Tongue (tissue), 2 donors: ENCODE data around the genes DEFB129, RSPO4, FKBP1A and SIRPA.

DNA sequence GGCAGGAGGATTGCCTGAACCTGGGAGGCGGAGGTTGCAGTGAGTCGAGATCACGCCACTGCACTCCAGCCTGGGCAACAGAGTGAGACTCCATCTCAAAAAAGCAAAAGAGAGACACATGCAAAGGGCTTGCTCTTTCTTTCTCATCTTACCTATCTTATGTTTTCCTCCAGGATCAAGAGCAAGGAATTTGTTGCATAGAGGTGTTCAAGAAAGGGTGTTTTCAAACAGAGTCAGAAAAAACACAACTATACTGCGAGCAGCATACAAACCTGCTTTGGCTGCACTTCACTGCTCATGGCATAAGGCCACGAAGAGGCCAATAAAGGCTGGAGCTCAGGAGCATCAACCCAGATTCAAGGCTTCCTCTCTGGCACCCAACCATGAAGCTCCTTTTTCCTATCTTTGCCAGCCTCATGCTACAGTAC is at the start of gene DEFB129:
Gene DEFB129 (plus strand): TSS at position 353 of the 428 bp plus-strand sequence.
- RAMPAGE, long total RNA: no peak

DNA sequence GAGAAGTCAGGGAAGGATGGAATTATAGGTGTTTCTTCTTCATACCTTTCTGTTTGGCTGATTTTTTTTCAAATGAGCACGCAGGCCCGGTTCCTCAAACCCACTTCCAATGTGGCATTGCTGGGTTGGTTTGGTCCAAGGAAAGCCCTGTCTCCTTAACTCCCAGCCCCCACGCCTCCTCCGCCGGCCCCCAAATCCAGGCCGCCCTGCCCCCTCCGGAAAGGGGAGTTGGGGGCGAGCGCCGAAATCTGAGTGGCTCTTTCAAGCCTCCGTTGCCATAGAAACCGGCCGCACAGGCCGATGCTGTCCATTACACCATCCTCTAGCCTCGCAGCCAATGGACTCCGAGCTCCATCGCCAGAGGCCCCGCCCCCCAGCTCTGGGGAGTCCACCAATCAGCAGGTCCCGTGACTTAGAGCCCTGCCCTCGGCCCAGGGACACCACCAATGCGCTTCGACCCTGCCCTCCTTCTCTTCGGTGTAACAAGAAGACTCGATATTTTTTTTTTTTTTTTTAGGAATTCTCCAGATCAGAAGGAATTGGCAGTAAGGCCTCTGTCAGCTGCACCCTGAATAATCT is 12.9 kb downstream of the ZCCHC3 start:
- RAMPAGE, long total RNA: no peak

- RAMPAGE, long total RNA: no peak
Measured at GRCh38 chr20:362388-362900, 15.5 kb downstream of the NRSN2 start.

DNA sequence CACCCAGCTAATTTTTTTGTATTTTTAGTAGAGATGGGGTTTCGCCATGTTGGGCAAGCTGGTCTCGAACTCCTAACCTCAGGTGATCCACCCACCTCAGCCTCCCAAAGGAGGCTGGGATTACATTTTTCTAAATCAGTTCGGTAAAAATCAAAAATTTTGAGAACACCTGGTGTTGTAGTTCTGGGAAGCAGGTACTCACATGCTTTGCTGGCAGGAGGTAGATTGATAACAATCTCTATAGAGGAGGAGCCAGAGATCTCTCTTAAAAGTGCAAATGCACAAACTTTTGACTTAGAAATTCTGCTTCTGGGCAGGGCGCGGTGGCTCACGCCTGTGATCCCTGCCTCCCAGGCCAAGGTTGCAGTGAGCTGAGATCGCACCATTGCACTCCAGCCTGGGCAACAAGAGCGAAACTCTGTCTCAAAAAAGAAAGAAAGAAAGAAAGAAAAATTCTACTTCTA is 14.6 kb upstream of the TRIB3 start:
- RAMPAGE, long total RNA: no peak

DNA sequence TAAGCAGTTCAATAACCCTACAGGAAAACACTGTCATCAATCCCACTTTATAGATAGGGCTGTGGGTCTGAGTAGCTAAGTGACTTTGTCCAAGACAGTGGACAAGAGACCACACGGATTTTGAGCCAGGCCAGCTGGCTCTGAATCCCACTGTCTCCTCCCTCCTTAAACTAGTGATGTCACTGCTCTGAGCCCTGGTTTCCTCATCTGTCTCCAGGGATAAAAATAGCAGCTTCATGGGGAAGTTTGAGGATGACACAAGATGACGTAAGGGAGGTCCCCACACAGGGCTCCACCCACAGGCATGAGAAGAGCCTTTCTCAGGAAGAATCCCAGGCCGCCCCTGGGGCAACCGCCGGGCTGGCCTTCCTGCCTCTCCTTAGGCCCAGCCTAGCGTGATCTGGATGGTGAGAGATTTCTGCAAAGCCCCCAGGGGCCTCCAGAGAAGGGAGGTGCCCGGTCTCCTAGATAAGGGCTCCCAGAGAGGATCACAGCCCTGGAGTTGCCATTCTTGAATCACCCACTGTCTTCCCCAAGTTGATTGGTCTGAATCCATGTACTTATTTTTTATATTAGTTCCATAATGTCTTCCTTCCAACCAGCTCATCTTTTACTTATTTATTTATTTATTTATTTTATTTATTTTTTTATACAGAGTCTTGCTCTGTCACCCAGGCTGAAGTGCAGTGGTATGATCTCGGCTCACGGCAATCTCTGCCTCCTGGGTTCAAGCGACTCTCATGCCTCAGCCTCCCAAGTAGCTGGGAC is 7.0 kb upstream of the TRIB3 start:
- RAMPAGE, long total RNA: no peak

GRCh38 chr20:437357-437689 is 25.0 kb downstream of the TBC1D20 start:
- RAMPAGE, long total RNA: no peak

- RAMPAGE, long total RNA: no peak
Measured at GRCh38 chr20:602364-602962, 7.6 kb downstream of the TCF15 start.

DNA sequence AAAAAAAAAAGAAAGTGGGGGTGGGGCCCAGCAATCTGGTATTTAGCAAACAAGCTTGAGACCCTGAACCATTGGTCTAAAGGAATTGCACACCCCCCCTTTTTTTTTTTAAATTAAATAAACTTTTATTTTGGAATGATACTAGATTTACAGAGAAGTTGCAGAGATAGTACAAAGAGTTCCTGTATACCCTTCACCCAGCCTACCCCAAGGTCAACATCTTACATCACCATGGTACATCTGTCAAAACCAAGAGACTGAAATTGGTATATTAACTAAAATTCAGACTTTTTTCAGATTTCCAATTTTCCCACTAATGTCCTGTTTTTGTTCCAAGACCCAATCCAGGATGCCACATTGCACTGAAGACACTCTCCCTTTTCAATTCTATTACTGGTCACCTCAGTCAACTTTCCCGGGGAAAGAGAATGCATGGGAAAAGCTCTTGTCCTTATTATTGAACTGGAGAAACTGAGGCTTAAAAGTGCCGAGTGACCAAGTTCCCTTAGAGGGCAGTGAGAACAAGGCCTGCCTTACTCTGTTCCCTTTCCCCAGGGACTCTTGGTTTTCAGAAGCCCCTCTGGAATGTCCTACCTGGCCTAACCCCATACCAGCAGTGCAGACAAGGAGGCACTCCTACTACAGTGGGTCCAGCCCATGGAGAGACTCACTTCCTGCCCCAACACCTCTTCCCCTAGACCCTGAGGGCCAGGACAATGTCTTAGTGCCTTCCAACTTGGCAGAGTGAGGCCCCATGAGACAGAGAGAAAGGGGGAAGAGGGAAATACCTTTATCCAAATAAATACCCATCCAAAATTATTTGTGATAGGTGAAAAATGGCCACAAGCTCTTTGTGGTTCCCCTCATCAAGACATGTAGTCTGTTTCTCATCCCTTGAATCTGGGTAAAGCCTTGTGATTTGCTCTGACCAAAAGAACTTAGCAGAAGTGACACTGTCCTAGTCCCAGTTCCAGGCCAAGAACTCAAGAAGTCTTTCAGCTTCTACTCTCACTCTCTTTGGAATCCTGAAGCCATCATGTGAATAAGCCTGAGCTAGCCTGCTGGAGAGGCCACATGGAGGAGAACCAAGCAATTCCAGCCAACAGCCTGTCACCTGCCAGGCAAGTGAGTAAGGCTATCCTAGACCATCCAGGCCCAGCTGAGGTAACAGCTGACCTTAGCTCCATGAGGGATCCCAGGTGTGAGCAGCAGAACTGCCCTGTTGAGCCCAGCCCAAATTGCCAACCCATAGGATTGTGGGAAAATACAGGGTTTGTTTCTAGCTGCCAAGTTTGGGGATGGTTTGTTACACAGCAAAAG is 6.0 kb downstream of the SRXN1 start:
- RAMPAGE, long total RNA: no peak

- RAMPAGE, long total RNA: no peak
Measured at GRCh38 chr20:1001723-1002985, at the start of gene RSPO4. TSS of gene RSPO4 (minus strand) at chr20:1002311.

DNA sequence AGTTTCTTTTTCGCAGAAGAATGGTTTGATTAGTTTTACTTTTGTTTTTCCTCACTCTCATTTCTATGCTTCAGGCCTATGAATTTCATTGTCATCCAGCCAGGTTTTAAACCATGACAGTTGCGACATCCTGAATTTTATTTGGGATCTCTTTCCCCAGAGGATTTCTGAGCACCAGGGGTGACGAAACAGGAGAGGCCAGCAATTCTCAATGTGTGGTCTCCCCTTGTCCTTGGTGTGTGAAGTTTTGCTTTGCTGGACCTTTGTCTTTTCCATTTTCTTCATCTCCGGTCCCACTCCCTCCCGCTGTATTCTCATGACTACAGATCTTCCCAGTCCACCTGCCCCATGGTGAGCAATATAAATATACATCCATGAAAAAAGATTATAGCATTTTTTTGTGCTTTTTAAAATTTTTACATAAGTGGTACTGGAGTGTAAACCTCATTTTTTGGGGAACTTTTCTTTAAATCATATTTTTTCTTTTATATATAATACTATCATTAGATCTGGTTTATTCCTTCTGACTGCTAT is 4.7 kb downstream of the PSMF1 start:
- RAMPAGE, long total RNA: no peak

GRCh38 chr20:1324535-1324993 is 4.4 kb downstream of the SDCBP2 start:
- RAMPAGE, long total RNA: no peak

GRCh38 chr20:1325615-1326676 is 3.0 kb downstream of the SDCBP2 start:
- RAMPAGE, long total RNA: no peak

DNA sequence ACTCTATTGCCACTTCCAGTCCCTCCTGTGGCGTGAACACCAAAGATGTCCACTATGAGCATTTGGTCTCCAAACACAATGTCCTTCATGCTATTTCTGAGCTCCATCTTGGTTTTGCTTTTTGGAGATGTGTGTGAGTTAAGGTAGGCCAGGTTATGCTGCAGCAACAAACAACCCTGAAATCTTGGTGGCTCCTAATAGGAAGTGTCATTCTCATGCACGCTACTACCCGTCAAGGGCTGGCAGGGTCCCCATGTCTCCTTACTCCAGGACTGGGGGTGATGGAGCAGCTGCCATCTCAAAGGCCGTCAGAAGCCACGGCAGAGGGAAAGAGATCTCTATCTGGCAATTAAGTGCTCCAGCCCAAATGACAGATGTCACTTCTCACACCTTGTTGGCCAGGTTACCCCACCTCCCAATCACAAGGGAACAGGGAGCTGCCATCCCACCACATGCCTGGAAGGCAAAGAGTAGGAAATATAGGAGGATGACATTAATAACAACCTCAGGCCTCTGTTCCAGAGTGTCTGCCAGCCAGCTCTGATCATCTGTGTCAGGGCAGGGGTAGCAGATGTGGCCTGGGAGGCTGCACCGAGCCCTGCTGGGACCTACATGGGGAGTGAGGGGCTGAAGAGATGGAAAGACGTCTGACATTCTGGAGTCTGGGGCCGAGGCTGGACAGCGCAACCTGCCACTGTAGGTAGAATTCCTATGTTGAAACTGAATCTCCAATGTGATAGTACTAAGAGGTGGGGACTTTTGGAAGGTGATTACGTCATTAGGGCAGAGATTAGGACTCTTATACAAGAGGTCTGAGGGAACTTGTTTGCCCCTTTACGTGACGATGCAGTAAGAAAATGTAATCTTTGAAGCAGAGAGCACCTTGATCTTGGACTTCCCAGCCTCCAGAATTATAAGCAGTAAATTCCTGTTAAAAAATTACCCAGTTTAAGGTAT is 4.7 kb upstream of the SDCBP2 start:
- RAMPAGE, long total RNA: no peak

DNA sequence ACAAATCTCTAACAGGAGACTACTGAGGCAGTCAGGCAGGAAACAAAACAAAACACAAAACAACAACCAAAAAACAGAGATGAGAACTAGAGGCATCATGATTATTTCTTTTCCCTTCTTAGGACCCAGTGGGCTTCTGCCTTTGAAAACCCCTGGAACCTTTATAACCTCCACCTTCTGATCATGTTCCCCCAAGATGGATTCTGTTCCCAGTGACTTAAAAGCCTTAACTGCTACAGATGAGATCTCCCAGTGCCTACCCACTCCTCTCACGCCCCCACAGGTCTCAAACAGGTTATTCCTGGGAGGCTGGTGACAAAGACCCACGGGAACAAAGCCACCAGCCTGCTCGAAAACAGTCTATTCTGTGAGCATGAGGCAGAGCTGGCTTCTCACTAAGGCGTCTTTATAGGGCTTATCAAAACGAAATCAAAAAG is 2.4 kb downstream of the FKBP1A start:
- RAMPAGE, long total RNA: no peak

DNA sequence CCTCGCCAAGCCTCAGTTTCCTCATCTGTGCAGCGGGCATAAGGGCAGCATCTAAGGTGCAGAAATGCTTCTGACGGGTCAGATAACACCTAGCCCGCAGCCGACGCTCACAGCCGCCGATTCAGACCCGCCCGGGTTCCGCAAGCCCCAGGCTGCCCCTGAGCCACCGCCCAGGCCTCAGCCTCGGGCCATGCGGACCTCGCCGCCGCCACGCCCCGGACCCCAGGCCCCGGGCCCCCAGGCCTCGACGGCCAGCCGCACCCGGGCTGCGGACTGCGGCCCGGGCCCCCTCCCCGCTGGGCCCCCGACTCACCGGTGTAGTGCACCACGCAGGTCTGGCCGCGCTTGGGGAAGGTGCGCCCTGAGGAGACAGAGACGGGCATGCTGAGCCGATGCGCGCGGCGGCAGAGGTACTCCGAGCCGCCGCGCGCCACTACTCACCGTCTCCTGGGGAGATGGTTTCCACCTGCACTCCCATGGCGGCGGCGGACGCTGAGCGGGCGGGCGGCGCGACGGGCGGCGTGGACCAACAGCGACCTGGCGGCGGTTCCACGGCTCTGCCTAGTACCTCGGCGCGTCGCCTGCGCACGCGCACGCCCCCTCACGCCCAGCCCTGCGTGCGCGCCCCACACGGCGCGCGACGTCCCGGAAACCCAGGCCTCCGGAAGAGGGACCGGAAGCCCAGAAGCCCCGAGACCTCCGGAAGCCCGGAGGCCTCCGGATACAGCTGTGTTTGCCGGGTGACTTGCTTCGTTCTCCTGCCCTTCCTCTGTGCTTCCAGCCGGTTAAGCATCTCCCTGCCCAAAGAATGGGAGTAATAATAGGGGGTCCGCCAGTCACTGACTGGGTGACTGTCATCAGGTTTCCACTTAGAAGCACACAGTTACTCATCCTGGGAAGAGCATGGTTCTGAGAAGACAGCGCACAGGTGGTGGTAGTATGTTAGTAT is at the start of gene FKBP1A:
Gene FKBP1A (minus strand): TSS at position 534 of the 949 bp plus-strand sequence.
- RAMPAGE, long total RNA: no peak

DNA sequence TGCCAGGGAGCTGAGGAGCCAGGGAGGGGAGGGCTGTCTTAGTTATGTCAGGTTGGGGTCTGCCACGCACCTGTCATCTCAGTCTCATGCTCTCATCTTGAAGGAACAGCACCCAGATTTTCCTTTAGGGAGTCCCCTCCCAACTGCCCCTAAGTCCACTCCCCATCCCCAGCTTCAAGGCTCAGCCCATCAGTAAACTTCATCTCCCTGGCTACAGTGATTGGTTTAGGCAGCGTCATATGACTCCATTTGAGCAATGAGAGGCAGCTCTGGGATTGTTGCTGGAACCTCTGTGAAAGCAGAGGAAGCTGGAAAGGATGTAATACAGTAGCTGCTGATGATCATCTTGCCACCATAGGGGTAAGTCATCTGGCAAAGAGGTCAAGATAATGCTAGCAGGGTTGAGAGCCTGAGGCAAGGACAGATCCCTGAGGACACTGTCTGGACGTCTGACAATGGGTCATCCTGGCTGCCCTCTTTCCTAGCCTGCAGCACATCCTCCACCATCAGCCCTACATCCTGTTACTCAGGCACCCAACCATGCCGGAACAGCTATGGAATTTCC is 25.4 kb upstream of the FKBP1A start:
- RAMPAGE, long total RNA: no peak

DNA sequence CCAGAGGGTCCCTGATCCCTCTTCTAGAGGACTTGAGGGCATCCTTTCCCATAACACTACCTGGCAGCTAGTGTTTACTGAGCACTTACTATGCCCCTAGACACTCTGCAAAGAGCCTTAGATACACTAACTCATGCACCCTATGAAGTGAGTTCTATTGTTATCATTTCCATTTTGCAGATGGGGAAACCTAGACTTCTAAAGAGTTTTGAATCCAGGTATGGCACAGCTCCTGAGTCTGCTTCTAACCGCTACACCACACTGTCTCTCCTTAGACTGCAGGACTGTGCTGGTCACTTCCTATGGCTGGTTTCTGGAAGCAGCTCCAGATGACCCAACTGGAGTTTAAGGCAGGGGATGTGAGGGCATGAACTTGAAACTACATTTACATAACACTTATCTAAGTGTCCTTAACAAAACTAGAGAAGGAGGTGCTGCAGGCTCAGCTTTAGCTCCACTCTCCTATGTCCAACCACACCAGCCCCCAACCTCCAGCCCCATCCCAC is 2.2 kb upstream of the NSFL1C start:
- RAMPAGE, long total RNA: no peak

GRCh38 chr20:1663856-1664227 is 6.3 kb upstream of the SIRPG start:
- RAMPAGE, long total RNA: no peak

DNA sequence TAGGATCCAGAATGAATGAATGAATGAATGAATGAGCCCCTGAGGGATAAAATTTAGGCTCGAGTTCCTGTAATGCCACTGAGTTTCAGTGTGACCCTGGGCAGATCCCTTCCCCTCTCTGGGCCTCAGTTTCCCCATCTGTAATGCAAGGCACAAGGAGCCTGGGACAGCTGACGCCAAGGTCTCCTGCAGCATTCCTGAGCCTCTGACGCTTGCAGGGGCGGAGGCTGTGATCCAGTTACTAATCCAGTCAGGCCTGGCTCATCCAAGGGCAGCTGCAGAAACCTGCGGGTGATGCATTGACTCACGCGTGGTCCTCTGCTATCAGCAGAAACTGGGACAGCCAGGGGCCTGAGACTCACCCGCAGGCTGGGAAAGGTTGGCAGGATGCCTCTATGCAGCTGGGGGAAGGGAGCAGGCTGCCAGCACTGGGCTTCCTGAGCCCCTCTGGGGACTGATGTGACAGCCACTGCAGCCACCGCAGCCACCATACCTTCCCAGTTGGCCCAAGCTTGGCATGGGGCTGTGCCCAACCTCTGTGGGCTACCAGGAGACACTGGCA is 65.0 kb upstream of the SIRPA start:
- RAMPAGE, long total RNA: no peak

DNA sequence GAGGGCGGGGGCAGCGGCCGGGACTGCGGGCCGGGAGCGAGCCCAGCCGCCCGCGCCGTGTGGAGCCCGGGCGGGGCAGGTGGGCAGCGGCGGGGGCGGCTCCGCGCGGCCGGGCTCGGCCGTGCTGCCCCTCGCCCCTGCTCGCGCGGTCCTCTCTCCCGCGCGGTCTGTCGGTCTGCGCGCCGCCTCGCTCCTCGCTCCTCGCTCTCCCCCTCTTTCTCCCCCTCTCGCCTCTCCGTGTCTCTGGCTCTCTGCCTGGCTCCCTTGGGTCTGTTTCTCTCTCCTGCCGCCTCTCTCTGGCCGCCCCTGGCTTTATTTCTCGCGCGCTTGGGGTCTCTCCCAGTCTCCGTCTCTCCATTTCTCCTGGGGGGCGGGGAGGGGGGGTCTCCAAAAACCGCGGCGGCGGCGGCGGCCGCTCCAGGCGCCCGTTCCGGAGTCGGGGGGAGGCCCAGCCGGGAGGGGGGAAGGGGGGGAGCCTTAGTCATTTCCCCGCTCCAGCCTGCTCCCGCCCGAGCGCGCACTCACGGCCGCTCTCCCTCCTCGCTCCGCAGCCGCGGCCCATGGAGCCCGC is at the start of gene SIRPA:
Gene SIRPA (plus strand): TSS at position 520 of the 571 bp plus-strand sequence.
- RAMPAGE, long total RNA: no peak